Zone of skin (tissue), 1 donor: ENCODE measurements around a stretch of chr11.

DNA sequence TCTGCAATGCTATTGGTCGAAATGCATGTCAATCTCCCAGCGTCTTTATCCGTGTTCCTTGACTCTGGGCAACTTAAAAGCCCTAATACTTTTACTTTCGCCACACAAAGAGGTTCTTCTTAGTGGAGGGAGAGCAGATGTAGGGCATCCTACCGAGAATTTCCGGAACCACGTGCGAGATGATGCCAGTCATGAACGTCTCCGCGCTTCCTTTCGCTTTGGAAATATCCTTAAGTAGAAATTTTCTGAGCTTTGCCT lies 206 bp upstream of the FANCF start:
- RRBS: no CpG with 5 or more reads among the region's 12 CpGs

DNA sequence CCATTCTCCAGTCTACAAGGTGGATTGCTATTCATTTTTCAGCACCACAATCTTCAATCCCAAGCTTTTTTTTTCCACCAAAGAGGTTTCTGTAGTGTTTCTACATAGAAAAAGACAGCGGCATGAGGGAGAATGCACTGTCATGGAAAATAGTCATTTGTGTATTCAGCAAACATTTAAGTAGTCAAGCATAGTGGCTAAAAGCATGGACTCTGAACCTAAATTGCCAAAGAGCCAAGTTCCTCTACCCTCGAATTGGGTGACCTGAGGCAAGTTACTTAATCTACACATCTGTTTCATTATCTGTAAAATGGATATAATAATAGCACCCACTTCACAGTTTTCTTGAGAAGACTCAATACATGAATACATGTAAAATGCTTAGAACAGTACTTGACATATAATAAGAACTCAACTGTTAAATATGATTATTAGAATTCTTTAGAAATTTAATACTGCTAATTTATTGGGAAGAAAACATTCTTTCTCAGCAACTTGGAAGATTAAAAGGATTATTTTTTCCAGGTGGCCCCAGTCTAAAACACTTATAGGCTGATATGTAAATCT lies 14.3 kb downstream of the GAS2 start:
- RRBS: no CpG with 5 or more reads among the region's 2 CpGs

- RRBS: no CpG with 5 or more reads among the region's 11 CpGs
Measured at GRCh38 chr11:27395453-27396683, 32.9 kb upstream of the CCDC34 start.

DNA sequence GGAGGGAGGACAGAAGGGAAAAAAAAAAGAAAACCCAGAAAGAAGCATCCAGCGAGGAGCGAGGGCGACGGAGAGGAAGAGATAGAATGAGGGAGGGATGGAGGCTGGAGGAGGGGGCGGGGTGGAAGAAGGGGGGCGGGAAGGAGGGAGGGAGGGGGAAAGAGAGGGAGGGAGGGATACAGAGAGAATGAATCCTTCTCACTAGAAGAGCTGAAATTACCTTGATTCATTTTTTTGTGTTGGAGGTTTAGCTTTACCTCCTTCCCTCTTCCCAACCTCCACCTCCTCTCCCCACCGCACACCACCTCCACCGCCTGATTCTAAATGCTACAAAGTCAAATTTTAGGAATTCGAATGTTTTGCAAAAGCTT lies 19.4 kb upstream of the BDNF start:
- RRBS: no CpG with 5 or more reads among the region's 9 CpGs

DNA sequence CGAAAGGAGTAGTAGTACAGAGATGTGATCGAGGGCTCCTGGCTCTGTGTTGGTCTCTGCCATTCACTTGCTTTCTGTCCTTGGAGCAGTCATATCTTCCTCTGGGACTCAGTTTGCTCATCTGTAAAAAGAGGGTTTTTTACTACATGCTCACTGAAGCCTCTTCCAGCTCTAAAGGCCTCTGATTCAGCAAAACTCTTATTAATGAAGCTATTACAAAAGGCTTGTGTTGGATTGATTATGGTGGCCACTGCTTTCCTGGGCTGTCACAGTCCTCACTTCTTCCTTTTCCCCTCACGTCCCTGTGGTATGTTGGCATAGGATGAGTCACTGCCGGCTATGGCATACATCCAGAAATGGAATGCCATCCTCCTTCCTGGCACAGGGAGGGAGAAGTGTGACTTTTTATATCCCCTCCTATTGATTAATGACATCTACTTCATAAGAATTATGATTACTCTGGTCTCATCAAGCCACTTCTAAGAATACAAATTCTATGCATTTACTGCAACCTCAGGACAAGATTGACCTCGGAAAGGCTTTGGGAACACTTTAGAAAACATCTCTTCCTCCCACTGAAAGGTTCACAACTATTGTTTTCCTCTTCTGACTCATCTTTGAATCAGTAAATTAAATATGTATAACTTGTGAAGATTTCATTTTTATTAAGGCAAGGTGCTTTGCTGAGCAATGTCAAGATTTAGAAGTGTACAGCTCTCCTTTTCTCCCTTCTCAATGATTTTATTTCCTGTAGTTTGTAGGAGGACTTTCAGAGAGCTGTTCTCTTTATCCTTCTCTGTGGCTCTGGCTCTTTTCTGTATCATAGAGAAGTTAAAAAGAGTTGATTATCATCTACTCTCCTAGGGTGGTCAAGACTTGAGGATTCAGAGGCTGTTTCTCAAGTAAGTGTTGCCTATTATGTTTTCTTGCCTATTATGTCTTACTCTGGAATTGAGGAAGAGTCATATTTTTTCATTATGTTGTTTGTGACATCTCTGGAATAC lies 594.0 kb downstream of the METTL15 start:
- RRBS: no CpG with 5 or more reads among the region's 5 CpGs

GRCh38 chr11:29002640-29003207 lies 894.5 kb downstream of the METTL15 start:
- RRBS: no CpG with 5 or more reads among the region's 3 CpGs

DNA sequence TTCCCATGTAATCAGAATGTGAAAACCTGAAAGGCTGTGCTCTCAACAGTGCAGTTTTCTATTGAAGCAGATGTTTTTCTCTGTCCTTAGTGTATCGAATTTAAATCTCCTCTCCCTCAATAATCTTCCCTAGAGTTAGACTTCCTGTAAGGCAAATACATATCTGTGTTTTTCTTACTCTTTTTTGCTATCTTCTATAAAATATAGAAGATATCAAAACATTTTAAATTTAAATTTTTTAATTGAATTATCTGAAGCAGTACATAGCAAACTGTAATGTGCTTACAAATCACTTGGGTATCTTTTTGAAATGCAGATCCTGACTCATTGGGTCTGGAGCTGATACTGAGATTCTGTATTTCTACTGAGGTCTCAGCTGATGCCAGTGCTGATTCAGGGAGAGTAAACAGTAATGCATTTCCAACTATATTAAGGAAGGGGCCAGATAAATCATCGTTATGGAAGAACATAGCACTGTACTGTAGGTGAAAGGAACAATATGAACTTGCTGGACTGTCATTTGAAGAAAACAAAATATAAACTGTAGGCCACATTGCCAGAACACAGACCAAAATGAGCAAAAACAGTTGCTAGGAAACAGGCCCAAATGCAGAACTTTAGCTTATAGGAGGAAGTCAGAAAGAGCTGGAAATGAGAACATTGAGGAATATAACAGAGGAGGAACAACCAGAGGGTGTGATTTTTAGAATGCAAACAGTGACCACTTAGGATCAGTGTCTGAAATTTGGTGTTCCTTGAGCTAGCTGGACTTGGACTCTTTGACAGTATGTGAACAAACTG lies 3.2 kb downstream of the ARL14EP start:
- RRBS: no CpG with 5 or more reads among the region's 2 CpGs

GRCh38 chr11:30487075-30487586 lies 99.0 kb downstream of the MPPED2 start:
- RRBS: no CpG with 5 or more reads among the region's 3 CpGs

DNA sequence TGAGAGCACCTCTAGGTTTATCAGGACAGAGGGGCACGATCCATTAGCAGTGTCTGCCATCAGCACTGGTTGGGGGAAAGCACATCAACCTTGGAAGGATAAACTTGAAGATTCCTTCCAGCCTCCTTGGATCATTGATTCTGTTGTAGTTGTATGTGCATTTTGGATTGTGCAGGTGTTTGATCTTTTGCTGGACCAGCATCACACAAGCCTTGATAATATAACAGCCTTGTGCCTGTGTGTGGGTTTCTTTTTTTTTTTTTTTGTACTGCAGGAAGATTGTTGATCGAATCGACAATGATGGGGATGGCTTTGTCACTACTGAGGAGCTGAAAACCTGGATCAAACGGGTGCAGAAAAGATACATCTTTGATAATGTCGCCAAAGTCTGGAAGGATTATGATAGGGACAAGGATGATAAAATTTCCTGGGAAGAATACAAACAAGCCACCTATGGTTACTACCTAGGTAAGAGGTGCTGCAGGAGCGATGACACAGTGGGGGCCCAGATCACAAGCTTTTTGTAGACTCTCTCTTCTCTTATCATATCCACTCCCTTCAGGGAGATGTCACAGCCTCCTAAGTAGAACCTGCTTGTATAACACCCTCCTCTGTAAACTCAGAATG lies 6.1 kb downstream of the RCN1 start:
- RRBS: no CpG with 5 or more reads among the region's 6 CpGs

- RRBS: no CpG with 5 or more reads among the region's 19 CpGs
Measured at GRCh38 chr11:32382129-32383164, 52.9 kb downstream of the WT1 start.

DNA sequence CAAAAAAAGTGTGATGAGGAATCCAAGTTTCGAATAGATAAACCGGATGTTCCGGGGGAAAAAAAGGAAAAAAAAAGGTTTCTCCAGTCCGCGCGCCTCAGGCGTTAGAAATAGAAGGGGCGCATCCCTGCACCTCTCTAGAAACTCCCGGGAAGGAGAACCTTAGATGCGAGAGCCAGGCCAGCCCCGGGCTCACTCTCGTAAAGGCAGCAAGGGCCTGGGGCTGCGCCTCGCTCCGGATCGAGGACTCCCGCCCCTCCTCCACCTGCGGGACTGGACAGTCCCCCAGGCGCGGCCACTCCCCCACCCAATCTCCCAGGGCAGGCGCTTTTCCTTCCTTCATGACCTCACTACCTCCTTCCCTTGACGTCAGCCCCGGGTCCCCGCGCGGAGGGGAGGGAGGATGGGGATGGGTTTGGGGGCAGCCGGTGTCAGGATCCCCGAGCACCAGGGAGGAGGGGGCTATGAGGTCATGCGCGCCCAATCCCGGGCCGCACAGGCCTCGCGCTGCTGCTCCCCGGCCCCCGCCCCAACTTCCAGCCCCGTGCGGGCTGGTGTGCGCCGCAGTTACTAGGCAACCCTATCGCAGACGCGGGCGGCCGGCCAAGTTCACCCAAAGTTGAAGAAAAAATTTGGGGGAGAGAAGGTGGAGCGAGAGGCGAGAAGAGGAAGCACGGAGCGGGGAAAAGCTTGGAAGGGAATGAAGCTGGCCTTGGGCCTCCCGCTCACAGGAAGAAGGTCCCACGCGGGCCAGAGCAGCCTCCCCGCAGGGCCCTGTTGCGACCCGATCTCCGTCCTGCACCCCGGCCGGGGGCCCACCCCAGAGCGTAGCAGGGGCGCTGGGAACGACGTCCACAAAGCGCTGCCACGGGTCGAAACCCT lies 8.5 kb downstream of the WT1 start:
- RRBS: 5% methylated on average over 31 of the region's 65 CpGs

DNA sequence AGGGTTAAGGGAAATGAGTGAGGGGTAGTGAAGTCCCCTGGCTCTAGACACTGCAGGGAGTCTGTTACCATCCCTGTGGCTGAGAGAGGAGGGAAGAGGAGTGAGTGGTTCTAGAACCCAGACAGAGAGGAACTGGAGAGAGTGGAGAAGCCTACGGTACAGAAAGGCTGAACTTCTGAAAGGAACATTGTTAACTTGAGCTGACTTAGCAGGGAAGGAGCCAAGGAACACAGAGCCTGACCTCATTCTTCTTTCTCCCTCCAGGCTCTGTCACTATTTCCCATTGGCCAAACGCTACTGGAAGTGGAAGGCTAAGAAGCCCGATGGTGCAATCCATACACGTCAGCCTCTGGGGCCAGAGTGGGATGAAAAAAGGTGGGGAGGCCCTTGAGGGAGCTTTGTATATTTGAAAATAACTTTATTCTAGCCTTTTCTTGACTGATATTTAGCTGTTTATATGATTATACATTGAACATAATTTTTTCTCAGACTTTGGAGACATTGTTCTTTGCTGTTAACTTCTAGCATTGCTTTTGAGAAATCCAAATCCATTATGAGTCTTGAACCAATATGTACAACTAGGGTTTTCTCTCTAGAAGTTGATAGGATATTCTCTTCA lies 16.5 kb upstream of the WT1 start:
- RRBS: no CpG with 5 or more reads among the region's 4 CpGs

DNA sequence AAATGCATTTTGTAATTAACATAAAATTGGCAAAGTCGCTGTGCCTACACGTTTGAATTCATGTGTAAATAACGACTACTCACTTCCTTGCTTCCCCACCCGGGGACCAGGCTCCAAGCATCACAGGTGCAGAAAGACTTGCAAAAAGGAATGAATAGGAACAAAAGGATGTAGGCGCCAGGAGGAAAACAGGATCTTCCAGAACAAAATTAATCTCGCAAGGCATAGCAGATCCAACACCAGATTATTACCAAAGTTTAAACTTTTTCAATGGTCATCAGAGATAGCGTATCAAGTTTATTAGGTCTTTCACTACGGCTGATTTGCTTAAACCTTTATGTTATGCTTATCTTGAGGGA lies 1.3 kb upstream of the QSER1 start:
- RRBS: no CpG with 5 or more reads among the region's 8 CpGs

- RRBS: no CpG with 5 or more reads among the region's 14 CpGs
Measured at GRCh38 chr11:33084994-33086088, 46.0 kb downstream of the TCP11L1 start.

- RRBS: no CpG with 5 or more reads among the region's 2 CpGs
Measured at GRCh38 chr11:33086089-33086513, 46.7 kb downstream of the TCP11L1 start.

DNA sequence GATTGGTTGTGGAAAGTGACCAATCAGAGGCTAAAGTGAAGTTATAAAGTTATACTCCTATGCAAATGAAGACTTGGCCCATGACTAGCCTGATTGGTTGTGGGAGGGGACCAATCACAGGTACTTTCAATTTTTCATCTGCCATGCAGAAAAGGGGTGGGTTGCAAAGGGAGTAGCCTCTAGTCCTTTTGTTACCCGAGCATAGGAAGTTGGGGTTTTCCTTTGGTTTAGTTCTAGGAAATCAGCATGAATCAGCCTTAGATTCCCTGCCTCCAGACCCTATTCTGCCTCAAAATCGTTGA lies 18.2 kb upstream of the CSTF3 start:
- RRBS: no CpG with 5 or more reads among the region's 2 CpGs

DNA sequence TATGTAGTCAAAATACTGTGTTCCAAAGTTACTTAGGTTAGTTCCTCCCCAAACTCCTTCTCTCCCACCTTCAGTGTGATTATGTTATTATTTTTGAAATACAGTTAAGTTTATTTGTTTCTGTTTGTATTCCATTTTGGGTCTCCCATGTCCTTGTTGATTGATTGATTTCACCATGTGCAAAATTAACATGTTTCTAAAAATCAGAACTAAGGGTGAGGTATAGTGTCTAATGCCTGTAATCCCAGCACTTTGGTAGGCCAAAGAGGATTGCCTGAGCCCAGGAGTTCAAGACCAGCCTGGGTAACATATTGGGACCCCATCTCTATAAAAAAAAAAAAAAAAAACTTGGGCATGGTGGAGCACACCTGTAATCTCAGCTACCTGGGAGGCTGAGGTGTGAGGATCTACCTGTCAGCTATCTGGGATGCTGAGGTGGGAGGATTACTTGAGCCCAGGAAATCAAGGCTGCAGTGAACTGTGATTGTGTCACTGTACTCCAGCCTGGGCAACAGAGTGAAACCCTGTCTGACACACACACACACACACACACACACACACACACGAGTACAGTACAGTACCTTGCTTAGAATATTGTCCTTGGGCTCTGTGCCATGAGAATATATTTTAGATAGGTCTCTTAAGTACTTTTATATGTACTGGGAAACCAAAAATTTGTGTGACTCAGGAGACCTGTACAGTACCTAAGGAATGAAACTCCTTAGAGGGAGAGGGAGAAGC lies 44.3 kb downstream of the HIPK3 start:
- RRBS: no CpG with 5 or more reads among the region's 1 CpG

DNA sequence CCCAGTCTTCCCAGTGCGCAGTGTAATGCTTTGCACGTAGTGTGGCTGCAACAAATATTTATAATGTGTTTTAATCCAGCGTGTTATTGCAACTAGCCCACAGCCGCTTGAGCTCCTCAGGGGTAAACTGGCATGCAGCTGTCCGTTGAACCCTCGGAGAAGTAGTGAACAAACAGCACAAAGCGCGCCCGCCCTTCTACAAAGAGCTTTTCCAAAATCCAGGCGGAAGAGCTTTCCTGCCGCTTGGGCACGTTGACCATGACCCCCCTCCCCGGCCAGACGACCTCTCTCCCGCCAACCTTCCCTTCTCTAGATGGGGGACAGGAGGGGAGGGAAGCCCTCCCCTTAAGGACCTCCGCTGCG lies 336 bp upstream of the KIAA1549L start:
- RRBS: 2% methylated on average over 5 of the region's 17 CpGs

- RRBS: no CpG with 5 or more reads among the region's 14 CpGs
Measured at GRCh38 chr11:33633203-33633855, 67.3 kb downstream of the C11orf91 start.

DNA sequence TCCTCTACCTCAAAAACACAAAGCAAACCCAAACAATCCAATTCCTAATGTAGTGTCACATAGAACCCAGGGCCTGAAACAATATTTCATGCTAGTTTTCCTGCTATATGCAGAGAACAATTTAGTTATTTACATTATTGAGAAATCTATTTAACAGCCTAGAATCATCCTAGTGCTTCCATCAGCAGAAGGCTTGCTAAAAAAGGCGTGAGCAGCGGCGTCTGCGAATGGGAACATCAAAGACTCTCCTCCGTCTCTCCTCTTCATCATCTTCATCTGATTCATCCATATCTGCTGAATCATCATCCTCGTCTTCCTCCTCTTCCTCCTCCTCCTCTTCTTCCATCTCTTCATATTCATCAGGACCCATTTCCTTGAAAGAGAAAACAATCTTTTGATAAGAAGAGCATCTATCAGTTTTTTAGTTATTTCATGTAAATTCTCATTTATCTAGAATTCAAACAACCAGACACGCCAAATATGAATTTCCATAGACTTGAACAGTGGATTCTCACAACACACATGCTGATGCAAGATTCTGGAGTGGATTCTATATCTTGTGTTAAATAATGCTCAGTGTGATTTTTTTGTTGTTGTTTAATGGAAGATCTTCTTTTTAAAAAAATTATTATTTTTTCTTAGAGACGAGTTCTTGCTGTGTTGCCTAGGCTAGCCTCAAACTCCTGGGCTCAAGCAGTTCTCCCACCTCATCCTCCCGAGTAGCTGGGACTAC lies 5.7 kb upstream of the CD59 start:
- RRBS: no CpG with 5 or more reads among the region's 9 CpGs